IMR-90 (cell line): ENCODE measurements around a stretch of chr20.

GRCh38 chr20:4160548-4161502 lies 12.2 kb downstream of the SMOX start:
- RRBS = 15% methylated on average over 5 of the region's 19 CpGs
CAGE:
- cytosol, long polyA plus RNA = no peak
- long polyA plus RNA = no peak
- nucleus, long polyA plus RNA = no peak

DNA sequence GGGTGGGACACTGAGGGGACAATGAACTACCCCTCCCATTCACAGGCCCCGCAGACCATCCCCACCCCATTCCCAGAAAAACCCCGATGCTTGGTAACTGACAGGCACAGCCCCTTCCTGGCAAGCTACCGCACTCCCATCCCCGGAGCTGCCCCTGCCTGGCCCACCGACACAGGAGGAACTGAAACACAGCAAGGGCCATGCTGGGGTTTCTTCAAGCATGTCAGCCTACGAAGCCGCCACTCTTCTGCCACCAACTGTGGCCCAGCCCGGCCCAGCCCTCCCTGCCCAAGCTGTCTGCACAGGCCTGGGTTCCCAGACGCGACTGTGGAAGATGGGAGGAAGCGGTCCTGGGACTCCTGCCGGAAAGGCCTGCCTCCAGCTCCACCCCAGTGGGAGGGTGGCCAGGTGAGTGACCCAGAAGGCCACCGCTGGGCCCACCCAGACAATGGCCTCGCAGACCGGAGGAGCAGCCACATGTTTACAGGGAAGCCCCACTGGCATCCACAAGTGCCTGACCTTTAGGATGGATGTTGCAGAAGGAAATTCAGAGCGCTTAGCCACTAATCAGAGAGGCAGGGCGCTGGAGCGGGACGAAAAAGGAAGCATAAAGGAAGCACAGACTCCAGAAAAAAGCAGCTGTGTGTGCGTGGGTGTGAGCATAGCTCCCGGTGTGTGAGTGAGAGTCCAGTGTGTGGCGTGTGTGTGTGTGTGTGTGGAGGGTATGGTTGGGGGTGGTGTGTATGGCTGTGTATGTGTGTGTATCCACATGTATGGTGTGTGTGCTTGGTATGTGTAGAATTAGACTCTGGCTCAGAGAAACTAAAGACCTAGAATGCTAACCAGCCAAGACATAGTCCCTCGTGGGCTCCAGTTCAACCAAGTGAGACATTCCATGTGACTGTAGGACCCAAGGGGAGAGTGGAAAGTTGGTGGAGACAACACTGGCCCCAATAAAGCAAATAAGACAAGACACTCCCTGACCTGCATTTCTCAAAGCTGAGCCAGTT lies 10.0 kb downstream of the RASSF2 start:
- RRBS = 79% methylated on average over 6 of the region's 23 CpGs
CAGE:
- cytosol, long polyA plus RNA = no peak
- long polyA plus RNA = no peak
- nucleus, long polyA plus RNA = no peak

DNA sequence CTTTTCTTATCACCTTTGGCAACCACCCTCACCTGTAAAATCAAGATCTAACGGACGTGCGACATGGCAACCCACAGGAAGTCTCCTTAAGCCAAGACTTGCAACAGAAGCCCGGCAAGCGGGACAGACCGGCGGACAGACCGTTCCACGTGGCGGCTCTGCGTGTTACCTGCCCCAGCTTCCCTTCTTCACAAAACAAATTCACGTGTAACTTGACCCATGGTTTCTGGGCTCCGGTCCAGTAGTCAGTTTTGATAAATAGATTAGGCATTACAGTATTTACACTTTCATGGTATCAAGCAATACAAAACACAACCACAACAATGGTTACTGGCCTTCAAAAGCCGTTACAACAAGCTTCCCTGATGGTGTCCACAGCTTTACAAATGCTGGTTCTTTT lies 32.2 kb upstream of the RASSF2 start:
- RRBS = 75% methylated on average over 2 of the region's 14 CpGs
CAGE:
- cytosol, long polyA plus RNA = no peak
- long polyA plus RNA = no peak
- nucleus, long polyA plus RNA = no peak

GRCh38 chr20:4918571-4918854 lies 82.8 kb downstream of the SLC23A2 start:
- RRBS = no CpG with 5 or more reads among the region's 6 CpGs
CAGE:
- cytosol, long polyA plus RNA = no peak
- long polyA plus RNA = no peak
- nucleus, long polyA plus RNA = no peak

- RRBS = no CpG with 5 or more reads among the region's 3 CpGs
CAGE:
- cytosol, long polyA plus RNA = no peak
- long polyA plus RNA = no peak
- nucleus, long polyA plus RNA = no peak
Observed at GRCh38 chr20:4926469-4926884, 74.8 kb downstream of the SLC23A2 start.

- RRBS = no CpG with 5 or more reads among the region's 5 CpGs
CAGE:
- cytosol, long polyA plus RNA = no peak
- long polyA plus RNA = no peak
- nucleus, long polyA plus RNA = no peak
Observed at GRCh38 chr20:5049981-5050392, 48.7 kb upstream of the SLC23A2 start.

DNA sequence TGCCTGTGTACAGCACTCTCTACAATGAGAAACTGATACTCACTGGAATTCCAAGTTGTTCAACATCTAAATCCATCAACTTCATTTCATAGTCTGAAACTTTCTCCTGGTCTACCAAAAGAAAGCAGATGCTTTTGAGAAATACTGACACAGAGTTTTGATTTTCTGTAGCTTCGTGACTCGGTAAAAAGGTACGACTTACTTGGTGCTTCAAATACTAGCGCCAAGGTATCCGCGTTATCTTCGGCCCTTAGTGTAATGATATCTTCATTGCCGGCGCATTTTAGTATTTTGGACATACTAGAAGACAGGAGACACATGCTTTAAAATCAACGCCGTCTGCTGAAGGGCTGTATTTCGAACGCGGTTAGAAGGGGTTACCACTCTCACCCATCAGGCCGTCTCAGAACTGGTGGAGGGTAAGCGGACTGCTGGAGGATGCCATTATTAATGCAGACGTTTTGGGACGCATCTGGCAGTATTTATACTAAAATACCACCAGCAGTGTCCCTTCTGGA lies 1.1 kb downstream of the PCNA start:
- RRBS = no CpG with 5 or more reads among the region's 18 CpGs
CAGE:
- cytosol, long polyA plus RNA = no peak
- long polyA plus RNA = no peak
- nucleus, long polyA plus RNA = no peak

DNA sequence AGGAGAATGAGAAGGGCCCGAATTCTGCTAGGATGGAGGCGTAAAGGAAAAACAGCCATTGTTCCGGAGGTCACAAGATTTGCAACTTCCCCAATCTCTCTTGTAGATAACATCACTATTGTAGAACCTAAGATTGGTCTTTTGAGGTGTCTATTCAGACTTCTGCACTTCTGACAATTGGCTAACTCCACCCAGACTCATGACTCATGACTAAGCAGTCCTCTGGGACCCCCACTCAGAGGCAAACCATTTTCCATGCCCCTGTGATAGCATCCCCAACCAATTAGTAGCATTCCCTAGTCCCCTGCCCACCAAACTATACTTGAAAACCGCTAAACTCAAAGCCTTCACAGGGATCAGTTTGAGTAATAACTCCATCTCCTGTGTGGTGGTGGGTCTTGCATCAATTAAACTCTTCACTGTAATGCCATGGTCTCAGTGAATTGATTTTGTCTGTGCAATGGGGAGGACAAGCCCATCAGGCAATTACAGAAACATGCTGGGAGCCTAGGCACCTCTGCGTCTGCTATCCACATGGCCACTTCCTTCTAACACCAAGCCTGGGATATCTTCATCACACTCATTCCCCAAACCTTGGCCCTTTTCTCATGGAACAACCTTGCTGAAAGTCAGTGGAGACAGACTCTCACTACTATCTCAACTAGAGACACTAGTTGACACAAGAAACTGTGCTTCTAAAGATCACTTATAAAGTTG lies 70.9 kb downstream of the GPCPD1 start:
- RRBS = no CpG with 5 or more reads among the region's 5 CpGs
CAGE:
- cytosol, long polyA plus RNA = no peak
- long polyA plus RNA = no peak
- nucleus, long polyA plus RNA = no peak

DNA sequence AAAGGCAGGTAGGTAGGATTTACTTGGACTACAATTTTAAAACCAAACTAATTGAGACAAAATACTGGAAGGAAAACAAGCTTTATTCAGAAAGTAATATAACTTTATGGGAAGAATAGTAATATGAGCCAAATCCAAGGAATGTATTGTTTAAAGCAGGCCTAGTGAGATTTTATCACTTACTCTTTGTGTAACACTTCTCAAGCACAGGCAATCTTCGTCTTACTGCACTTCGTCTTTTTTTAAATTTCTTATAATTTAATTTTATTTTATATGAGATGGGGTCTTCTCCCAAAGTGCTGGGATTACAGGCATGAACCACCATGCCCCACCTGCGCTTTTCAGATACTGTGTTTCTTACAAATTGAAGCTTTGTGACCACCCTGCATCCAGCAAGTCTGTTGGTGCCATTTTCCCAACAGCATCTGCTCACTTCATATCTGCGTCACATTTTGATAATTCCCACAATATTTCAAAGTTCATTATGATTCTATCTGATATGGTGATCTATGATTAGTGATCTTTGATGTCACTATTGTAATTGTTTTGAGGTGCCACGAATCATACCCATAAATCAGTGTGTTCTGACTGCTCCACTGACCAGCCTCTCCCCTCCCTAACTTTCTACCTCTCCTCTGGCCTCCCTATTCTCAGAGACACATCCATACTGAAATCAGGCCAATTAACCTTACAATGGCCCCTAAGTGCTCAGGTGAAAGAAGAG lies 57.9 kb downstream of the GPCPD1 start:
- RRBS = no CpG with 5 or more reads among the region's 5 CpGs
CAGE:
- cytosol, long polyA plus RNA = no peak
- long polyA plus RNA = no peak
- nucleus, long polyA plus RNA = no peak

GRCh38 chr20:5570306-5570993 lies 40.4 kb downstream of the GPCPD1 start:
- RRBS = no CpG with 5 or more reads among the region's 7 CpGs
CAGE:
- cytosol, long polyA plus RNA = no peak
- long polyA plus RNA = no peak
- nucleus, long polyA plus RNA = no peak

GRCh38 chr20:5602115-5602955 lies 8.5 kb downstream of the GPCPD1 start:
- RRBS = no CpG with 5 or more reads among the region's 13 CpGs
CAGE:
- cytosol, long polyA plus RNA = no peak
- long polyA plus RNA = no peak
- nucleus, long polyA plus RNA = no peak

DNA sequence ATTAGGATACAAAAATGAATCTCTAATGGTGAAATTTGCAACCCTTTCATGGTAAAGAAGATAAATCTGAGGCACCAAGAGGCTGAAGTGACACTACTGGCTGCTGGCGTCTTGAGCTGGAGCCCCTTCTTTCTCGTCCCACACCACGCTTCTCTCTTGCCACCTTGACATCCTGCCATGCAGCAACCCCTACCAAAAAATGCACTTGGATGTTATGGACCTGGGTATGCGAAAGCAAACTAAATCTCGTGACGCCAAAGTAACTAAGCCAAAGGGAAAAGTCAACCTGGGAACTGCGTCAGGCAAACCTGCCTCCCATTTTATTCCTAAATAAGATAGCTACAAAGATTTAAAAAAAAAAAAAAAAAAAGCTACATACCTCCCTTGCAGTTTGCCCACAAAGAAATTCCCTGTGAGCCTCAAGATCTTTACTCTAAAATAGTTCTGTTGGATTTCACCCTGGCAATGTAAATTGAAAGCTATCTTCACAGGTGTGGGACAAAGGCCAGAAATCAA lies 40.7 kb upstream of the GPCPD1 start:
- RRBS = no CpG with 5 or more reads among the region's 7 CpGs
CAGE:
- cytosol, long polyA plus RNA = no peak
- long polyA plus RNA = no peak
- nucleus, long polyA plus RNA = no peak

- RRBS = no CpG with 5 or more reads among the region's 2 CpGs
CAGE:
- cytosol, long polyA plus RNA = no peak
- long polyA plus RNA = no peak
- nucleus, long polyA plus RNA = no peak
Observed at GRCh38 chr20:5862760-5862953, 48.7 kb upstream of the CHGB start.

GRCh38 chr20:5863256-5864010 lies 47.9 kb upstream of the CHGB start:
- RRBS = no CpG with 5 or more reads among the region's 11 CpGs
CAGE:
- cytosol, long polyA plus RNA = no peak
- long polyA plus RNA = no peak
- nucleus, long polyA plus RNA = no peak

- RRBS = no CpG with 5 or more reads among the region's 3 CpGs
CAGE:
- cytosol, long polyA plus RNA = no peak
- long polyA plus RNA = no peak
- nucleus, long polyA plus RNA = no peak
Observed at GRCh38 chr20:6034086-6034945, 19.5 kb downstream of the LRRN4 start.

GRCh38 chr20:7585376-7585836 lies 354.9 kb downstream of the HAO1 start:
- RRBS = no CpG with 5 or more reads among the region's 5 CpGs
CAGE:
- cytosol, long polyA plus RNA = no peak
- long polyA plus RNA = no peak
- nucleus, long polyA plus RNA = no peak

GRCh38 chr20:7982342-7982889 lies 37.1 kb downstream of the TMX4 start:
- RRBS = no CpG with 5 or more reads among the region's 8 CpGs
CAGE:
- cytosol, long polyA plus RNA = no peak
- long polyA plus RNA = no peak
- nucleus, long polyA plus RNA = no peak

DNA sequence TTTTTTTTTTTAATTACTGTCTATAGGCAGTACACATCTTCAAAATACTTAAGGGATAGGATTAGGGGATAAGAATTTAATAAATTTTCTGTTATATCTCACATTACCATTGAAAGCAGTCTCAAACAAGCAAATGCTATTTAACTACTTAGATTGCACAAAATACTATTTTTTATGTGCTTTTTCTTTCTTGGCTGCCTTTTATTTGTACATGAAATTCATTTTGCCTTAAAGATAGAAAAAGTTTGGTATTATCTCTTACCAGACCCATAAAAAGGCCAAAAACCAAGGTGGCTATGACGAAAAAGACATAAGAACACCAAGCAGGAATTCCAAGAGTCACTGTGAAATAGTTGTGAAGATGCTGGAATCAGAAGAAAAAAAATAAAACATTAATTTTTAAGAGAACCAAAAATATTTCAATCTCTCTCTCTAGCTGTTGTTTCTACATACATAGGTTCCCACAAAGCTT lies 32.5 kb downstream of the TMX4 start:
- RRBS = no CpG with 5 or more reads among the region's 1 CpG
CAGE:
- cytosol, long polyA plus RNA = no peak
- long polyA plus RNA = no peak
- nucleus, long polyA plus RNA = no peak

GRCh38 chr20:8020207-8020699 lies 692 bp upstream of the TMX4 start:
- RRBS = no CpG with 5 or more reads among the region's 4 CpGs
CAGE:
- cytosol, long polyA plus RNA = no peak
- long polyA plus RNA = no peak
- nucleus, long polyA plus RNA = no peak

- RRBS = no CpG with 5 or more reads among the region's 7 CpGs
CAGE:
- cytosol, long polyA plus RNA = no peak
- long polyA plus RNA = no peak
- nucleus, long polyA plus RNA = no peak
Observed at GRCh38 chr20:8151241-8151891, 19.3 kb downstream of the PLCB1 start.